HL-60 (cell line): ENCODE results near the genes OGN and WNK2.

DNA sequence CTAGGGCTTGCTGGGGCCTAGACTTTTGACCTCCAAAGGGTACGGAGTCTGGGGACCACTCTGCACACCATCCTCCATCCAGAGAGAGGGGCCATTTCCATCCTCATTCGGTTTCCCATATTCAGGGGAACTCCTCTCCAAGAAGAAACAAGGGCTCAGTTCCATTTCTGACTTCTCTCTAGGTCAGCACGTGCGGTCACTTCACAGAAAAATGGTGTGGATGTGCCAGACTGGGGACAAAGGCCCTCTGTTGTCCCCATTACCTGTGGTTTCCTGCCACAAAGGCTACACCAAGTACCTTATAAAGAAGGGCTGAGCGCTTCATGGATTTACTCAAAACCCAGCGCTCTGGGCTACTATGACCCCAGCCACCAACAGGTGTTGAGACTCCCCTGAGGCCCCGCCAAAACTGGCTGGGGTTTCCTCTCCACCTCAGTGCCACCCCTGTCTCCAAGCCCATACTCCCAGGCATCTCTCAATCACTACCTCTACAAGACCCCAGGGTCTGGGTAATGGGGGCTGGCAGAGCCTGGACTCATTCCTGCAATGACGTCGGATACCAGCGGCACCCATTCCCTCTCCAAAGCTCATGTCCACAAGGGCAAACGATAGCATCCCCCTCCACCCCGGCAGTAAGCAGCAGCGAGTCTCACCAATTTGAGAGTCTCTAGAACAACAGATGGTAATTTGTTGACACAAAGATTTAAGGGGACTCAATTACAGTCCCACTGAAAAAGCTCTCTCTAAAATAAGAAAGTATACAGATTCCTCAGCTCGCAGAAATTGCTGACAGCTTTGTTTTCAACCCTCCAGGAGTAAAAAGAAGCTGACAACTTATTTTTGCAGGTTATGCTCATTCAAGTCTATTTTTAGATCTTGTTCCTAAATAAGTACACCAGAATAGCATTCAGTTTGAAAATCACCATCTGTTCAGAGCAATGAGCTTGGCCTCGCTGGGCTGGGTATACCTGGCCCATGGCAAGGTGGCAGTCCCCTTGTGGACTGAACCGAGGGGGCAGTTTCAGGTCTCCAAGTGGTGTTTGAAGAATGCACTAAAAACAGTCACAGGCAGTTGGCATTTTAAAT is 169.7 kb downstream of the AUH start:
- RRBS, result no CpG with 5 or more reads among the region's 16 CpGs

- RRBS, result no CpG with 5 or more reads among the region's 12 CpGs
These were observed 79.7 kb downstream of the AUH start for GRCh38 chr9:91281559-91282897.

DNA sequence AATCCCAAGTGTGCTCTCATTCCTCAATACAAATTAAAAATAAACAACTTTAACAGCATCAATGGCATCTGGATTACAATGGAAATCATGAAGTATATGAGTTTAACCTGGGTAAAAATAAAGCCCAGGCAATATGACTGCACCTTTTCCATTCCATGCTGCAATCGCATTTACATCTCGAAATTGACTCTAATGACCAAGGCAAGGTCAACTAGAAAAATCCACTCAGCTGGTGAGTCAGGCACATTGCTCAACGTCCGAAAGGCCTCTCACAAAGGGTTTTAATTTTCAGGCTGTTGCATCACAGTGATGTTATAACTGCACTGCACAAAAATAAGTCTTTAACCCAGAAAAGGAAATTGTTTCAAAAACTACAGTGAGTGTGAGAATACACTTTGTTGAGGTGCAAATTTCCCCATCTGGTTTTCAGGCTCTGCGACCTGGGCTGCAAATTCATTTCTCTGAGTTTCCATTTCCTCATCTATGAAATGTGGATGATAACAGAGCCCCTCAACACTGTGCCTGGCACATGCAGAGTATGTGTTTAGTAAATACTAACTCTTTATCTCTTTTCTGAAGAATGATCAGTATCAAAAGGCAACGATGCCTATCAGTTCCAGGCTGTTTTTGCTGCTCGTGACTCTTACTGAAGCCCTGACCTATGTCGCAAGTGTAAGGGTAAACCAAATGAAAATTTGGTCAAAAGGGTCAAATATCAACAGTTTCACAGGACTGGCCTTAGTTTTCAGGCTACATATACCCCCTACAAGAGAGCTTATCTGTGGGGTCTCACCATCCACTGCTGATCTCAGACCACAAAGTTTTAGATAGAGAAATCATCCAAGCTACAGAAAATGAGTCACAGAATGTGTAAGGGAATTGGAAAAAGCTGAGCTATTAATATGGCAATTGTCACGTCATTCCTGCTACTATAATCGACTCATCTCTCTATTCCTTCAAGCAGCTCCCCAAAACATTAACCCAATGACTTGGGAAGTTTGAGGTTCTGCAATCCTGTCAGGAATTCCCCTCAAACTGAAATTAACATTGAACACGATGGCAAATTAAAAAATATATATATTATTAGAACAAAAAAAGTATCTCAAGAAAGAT is 4.1 kb downstream of the NFIL3 start:
- RRBS, result no CpG with 5 or more reads among the region's 11 CpGs

GRCh38 chr9:91517608-91517816 is 93.9 kb upstream of the NFIL3 start:
- RRBS, result no CpG with 5 or more reads among the region's 2 CpGs

GRCh38 chr9:91819338-91820228 is 130.4 kb downstream of the ROR2 start:
- RRBS, result no CpG with 5 or more reads among the region's 8 CpGs

- RRBS, result no CpG with 5 or more reads among the region's 14 CpGs
These were observed 53.4 kb downstream of the ROR2 start for GRCh38 chr9:91896393-91897177.

DNA sequence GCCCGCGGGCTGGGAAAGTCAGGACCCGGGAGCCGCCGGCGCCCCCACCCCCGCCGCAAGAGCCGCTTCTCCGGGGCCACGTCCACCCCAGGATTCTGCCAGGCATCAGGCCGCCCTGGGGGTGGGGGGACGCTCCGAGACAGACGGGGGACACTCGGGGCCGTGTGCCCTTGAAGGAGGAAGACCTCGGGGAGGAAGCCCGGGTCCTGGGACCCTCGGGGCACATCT is 820 bp downstream of the ROR2 start:
- RRBS, result 6% methylated on average over 8 of the region's 20 CpGs

DNA sequence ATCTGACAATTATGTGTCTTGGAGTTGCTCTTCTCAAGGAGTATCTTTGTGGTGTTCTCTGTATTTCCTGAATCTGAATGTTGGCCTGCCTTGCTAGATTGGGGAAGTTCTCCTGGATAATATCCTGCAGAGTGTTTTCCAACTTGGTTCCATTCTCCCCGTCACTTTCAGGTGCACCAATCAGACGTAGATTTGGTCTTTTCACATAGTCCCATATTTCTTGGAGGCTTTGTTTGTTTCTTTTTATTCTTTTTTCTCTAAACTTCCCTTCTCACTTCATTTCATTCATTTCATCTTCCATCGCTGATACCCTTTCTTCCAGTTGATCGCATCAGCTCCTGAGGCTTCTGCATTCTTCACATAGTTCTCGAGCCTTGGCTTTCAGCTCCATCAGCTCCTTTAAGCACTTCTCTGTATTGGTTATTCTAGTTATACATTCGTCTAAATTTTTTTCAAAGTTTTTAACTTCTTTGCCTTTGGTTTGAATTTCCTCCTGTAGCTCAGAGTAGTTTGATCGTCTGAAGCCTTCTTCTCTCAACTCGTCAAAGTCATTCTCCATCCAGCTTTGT is 28.4 kb downstream of the SPTLC1 start:
- RRBS, result no CpG with 5 or more reads among the region's 8 CpGs

DNA sequence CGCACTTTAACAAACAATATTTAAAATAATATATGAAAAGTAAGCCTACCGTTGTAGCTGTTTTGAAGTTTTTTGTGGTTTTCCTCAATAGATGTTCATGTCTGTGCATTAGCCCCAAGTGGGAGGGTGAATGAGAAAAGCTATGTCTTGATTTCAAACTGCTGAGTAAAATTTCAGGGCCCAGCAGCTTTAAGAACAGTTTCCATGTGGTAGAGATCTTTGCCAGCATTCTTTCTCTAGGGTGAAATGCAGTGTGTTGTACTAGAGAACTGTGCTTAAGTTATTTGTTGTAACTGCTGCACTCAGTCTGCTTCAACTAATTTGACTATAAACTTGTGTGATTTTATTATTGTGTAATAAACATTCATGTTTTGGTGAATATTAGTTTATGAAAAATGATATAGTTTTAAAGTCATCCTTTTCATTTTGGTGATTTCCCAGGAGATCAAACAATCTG is at the start of gene OGN:
OGN (minus strand) TSS at position 132 of the 457 bp plus-strand sequence.
- RRBS, result no CpG with 5 or more reads among the region's 2 CpGs

DNA sequence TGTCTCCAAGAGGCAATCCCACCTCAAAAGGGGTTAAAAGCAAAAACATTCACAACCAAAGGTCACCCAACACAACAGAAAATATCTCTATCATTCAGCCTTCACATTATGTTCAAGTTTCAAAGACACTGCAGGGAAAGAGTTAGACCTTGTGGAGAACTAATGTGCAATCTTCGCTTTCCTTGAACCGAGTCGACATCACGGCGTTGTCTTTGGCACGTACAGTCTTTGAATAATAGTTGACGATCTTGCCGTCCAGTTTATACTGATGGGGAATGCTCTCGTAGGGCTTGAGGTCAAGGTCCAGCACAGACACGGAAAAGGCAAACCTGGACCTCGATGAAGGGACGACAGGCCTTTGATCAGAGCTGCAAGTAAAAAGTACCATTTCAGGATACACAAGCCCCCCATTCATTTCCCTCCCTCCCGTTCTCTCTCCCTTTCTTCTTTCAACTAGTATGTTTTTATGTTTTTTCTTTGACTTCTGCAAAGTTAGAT is 54.2 kb downstream of the IPPK start:
- RRBS, result no CpG with 5 or more reads among the region's 13 CpGs

DNA sequence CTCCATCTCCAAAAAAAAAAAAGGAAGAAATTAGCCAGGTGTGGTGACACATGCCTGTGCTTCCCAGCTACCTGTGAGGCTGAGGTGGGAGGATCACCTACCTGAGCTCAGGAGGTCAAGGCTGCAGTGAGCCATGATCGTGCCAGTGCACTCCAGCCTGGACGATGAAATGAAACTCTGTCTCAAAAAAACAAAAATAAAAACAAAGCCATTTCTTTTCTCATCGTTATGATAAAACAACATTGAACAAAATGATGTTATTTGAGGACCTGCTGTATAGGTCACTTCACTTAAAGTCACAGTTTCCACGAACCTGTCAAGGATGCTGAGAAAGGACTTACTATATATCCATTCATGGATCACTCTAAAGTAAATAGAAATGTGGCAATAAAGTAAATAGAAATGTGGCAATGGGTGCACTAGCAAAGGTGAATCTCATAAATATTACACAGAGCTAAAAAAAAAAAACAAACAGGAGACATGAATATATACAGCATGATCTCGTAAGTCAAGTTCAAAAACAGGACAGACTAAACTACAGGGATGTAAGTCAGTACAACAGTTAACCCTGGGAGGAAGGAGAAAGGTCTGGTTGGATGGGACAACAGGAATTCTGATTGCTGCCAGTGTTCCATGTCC is 45.4 kb downstream of the IPPK start:
- RRBS, result no CpG with 5 or more reads among the region's 5 CpGs

DNA sequence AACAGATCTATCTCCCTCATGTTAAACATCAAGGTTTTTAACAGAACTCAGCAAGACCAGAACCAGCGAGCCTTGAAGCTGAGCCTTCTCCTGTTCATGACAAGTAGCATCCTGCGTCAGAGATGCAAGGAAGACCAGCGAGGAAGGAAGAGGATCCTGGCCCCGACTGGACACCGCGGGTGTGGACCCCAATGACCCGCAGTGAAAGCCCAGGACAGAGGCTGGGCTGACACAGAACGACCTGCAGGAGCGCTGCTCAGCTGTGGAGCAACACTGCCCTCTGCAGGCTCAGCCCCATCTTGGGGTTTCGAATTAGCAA is 35.4 kb downstream of the IPPK start:
- RRBS, result no CpG with 5 or more reads among the region's 10 CpGs

- RRBS, result 98% methylated on average over 5 of the region's 30 CpGs
These were observed 40.7 kb downstream of the ZNF484 start for GRCh38 chr9:92837072-92837573.

- RRBS, result no CpG with 5 or more reads among the region's 11 CpGs
These were observed 28.8 kb upstream of the SUSD3 start for GRCh38 chr9:93029651-93030185.

DNA sequence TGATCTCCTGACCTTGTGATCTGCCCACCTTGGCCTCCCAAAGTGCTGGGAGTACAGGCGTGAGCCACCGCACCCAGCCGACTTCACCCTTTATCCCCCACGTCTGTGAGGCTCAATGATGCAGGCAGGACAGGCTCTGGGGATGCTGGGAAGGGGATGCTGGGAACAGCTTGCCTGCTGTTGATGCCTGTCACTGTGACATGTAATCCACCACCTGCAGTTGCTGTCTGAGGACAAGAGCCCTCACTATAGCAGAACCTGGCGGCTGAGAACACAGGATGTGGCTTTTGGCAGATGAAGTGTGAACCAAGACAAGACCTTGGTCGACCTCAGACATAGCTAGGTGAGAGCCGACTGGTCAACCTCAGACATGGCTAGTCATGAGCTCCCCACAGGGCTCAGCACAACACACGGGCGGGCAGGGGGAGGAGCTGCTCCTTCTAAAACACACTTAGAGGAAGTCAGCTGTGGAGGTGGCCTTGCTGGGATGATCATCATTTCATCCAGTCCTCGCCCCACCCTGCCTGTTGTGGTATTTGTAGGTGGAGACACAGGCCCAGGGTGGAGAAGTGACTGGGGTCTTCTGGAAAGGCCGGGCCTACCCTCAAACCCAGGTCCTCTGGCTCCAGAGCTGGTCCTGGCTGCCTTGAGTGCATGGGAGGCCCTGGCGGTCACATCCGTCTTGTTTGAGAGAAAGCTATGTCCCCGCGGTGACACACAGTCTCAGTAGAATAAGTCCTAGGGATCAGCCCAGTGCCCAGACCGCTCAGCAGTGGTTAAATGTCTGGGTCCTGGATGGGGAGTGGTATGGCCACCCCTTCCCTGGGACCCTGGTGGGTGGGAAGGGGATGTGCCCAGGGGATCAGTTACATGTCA is 6.0 kb downstream of the SUSD3 start:
- RRBS, result no CpG with 5 or more reads among the region's 16 CpGs

DNA sequence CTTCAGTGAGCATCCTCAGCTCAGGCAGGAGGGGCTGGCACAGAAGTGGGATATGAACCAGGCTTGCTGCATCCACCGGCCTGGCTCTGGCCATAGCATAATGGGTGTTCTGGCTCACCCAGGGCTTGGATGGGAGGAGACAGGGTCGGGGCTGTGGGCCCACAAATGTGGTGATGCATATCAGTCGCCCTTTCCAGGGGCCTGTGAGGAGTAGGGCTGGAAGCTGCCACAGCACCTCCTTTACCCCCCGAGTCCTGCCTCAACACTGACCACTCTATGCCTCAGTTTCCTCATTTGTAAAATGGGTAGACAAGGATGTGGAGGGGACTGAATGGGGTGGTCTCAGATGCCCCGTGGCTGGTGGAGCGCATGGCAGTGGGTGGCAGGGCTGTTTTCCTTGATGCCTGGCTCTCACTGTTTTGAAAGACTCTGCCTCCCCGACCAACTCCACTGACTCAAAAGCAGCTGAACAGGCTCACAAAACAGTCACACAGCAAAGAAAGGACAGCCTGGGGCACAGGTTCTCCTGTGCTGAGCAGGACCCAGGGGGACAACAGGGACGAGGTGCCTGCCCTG is 3.6 kb downstream of the NINJ1 start:
- RRBS, result no CpG with 5 or more reads among the region's 8 CpGs

DNA sequence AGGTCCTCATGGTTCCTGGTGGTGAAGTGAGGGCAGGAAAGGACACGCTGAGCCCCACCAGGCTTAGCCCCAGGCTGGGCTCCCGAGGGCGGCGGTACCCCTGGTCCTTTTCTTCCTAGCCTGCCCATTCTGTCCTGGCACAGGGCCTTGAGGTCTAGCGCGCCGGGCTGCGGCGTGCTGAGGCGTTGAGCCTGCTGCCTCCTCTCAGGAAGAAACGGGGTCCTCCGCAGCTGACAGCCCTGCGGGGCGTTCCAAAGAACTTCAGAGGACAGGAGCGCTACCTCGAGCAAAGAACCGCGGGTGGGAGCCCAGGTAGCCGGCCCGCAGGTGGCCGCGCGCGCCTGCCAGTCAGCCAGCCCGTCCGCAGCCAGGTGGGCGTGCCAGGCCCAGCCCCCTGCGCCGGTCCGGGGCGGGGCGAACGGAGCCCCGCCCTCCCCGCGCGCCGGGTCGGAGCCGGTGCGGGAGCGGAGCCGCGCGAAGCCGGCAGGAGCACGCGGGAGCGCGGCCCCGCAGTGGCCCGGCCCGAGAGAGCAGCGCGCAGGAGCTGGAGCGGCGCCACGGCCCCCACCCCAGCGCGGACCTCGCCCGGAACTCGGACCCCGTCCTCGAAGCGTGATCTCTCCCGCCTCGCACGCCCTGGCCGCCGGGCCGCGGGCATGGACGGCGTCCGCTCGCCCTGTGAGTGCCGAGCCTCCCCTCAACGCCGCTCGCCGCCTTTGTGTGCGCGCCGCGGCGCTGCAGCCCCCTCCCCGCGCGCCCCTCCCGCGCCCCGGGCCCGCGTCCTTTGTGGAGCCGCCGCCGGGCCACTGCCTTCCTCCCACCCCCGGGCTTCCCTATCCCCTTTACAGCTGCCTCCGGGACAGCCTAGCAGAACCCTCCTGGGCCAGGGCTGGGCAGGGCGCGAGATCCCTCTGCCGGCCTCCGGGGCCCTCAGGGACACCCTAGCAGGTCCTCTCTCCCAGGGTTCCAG is at the start of gene WNK2:
WNK2 (plus strand) TSS at position 432 of the 970 bp plus-strand sequence.
- RRBS, result 4% methylated on average over 48 of the region's 104 CpGs

DNA sequence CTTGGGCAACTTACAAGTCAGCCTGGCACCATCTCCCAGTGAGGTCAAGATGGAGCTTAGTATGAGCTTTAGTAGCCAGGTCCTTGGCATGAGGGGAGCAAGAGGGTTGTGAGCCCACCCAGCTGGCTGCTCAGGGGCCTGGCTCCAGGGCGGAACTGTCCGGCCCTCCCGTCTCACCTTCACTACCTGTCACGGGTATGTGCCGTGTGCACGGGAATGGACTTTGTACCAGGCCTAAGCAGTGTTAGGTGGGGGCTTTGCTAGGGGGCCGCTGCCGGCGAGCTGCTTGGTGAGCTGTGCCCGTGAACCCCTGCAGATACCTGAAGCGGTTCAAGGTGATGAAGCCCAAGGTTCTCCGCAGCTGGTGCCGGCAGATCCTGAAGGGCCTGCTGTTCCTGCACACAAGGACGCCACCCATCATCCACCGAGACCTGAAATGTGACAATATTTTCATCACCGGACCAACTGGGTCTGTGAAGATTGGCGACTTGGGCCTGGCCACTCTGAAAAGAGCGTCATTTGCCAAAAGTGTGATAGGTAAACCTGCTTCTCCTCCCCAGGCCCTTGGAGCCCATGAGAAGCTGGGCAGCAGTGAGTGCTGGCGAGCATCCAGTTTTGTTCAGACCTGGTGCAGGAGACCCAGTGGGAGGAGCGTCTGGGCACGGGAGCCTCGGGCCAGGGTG is 46.8 kb downstream of the WNK2 start:
- RRBS, result 84% methylated on average over 7 of the region's 22 CpGs

GRCh38 chr9:93269811-93270640 is 86.1 kb downstream of the WNK2 start:
- RRBS, result no CpG with 5 or more reads among the region's 4 CpGs